HTR-8/SVneo (cell line): Measurements from ENCODE around the genes STMND1 and KIF13A.

GRCh38 chr6:17101188-17102570, at the start of gene STMND1:
STMND1 (plus strand) TSS chr6:17102050.
- RRBS, result 8% methylated on average over 18 of the region's 75 CpGs

DNA sequence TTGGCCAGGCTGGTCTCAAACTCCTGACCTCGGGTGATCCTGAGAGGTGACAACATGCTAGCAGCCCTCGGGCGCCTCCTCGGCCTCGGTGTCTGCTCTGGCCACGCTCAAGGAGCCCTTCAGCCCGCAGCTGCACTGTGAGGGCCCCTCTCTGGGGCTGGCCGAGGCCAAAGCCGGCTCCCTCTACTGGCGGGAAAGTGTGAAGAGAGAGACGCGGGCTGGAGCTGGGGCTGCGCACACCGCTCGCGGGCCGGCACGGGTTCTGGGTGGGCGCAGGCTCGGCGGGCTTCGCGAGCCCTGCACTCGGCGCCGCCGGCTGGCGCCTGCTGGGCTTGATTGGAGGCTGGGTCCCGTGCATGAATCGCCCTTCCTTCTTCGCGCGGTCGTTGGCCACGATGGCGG, 80.8 kb upstream of the RBM24 start:
- RRBS, result no CpG with 5 or more reads among the region's 36 CpGs

- RRBS, result no CpG with 5 or more reads among the region's 8 CpGs
Observed at GRCh38 chr6:17811732-17812486, 105.2 kb upstream of the NUP153 start.

DNA sequence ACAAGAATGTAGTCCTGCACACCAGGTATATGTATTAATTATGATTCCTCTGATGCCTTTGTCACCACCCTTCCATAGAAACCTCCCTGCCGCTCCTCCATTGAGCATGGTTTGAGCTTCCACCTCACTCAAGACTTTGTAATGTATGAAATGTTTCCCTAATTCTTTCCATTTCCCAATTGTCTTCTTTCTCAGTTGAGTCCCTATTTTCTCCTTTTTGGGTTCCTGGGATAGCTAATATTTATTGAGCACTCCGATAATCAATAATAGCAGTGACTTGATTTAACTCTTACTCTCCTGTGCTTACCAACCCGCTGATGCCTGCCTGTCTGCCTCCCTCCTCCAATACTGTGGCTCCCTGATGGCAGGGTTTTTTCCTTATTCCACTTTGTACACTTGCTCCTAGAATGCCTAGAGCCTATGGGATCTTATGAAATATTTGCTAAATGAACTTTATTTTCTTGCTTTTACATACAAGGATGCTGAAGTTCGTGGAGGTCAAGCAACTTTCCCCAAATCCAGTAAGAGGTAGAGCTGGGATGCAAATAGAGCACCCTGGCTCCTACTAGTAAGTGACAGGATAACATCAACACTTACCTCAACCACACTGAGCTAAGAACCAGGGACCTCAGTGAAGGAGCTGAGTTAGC, 136.8 kb downstream of the KIF13A start:
- RRBS, result no CpG with 5 or more reads among the region's 4 CpGs

GRCh38 chr6:17940434-17940848, 47.0 kb downstream of the KIF13A start:
- RRBS, result no CpG with 5 or more reads among the region's 1 CpG

DNA sequence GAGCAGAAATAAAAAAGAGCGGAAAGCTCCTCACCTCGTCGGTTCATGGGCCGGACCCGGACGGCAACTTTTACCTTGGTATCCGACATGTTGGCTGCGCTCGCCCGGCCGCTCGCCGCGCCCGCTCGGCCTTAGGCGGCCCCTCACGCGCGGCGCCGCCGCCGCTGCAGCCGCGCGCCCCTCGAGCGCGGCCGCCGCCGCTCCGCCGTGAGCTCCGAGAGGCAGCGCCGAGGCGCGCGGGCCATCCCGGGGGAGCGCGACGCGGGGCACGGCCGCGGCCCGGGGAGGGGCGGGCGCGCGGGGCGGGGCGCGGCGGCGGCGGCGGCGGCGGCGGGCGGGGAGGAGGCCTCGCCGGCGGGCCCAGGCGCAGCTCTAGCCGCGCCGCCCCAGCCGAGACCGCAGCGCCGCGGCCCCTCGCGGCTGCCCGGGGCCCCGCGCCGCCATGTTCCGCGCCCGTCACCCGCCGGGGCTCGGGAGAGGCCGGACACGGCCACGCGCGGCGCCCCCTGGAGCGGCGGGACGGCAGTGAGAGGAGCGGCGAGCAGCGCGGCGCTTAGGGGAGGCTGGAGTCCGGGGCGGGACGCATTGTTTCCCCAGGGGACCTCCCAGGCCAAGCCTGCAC, at the start of gene KIF13A:
TSS of gene KIF13A (minus strand) at position 261 of the 622 bp plus-strand sequence.
- RRBS, result under 1% methylated on average over 61 of the region's 106 CpGs

- RRBS, result no CpG with 5 or more reads among the region's 2 CpGs
Observed at GRCh38 chr6:18053510-18053848, 66.0 kb upstream of the KIF13A start.

GRCh38 chr6:18466906-18467601, 79.9 kb downstream of the RNF144B start:
- RRBS, result no CpG with 5 or more reads among the region's 3 CpGs

DNA sequence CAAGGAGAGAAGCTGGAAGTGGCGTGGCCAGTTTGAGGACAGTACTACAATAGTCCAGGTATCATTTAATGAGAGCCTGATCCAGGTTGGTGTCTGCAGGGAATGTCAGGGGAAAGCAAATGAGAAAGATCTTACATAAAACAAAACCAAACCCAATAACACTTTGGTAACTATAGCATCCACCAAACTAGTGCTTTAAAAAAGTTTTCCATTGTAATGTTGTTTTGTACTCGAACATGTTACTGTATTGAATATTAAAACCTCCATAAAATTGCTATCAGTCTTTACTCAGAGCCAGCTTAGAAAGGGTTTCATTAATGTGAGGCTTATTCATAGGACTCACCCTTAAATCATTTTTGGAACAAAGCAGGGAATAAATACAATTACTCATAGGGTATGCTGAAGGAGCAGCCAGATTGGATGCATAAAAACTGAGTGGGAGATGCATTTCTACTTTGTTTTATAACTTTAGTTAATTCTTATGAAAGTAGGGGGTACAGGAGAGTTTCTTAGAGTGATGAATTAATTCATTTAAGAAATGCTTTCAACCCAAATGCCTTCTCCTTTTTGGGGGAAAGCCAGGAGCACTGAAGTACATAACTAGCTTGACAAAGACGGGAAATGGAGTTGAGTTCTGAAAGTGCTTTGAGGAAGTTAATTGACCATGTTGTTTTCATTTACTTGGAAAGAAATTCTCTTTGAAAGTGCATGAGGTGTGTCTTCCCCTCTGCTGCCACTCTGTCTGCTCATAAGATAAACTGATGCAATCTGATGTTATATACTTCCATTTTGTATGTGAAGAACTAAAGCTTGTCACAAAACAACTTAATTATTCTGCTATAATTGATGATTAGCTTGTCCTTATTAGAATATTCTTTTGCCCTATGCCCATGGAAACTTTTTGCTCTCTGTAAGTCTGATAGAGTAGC, 90.3 kb downstream of the RNF144B start:
- RRBS, result no CpG with 5 or more reads among the region's 3 CpGs

- RRBS, result 1% methylated on average over 49 of the region's 75 CpGs
Observed at GRCh38 chr6:19804238-19805130, 32.7 kb upstream of the ID4 start.

GRCh38 chr6:20169126-20169680, 43.1 kb downstream of the MBOAT1 start:
- RRBS, result no CpG with 5 or more reads among the region's 3 CpGs

DNA sequence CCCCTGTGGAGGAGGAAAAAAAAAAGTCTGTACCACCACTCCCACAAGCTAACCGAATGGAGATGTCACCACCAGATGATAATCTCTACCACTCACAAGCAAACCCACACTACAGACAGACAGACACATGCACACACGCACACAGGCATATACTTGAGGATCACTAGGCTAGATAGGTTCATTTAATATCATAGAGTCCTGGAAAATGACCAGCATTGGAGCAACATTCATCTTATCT, 1.2 kb upstream of the MBOAT1 start:
- RRBS, result no CpG with 5 or more reads among the region's 2 CpGs

GRCh38 chr6:20455119-20456153, 53.8 kb downstream of the E2F3 start:
- RRBS, result no CpG with 5 or more reads among the region's 7 CpGs

DNA sequence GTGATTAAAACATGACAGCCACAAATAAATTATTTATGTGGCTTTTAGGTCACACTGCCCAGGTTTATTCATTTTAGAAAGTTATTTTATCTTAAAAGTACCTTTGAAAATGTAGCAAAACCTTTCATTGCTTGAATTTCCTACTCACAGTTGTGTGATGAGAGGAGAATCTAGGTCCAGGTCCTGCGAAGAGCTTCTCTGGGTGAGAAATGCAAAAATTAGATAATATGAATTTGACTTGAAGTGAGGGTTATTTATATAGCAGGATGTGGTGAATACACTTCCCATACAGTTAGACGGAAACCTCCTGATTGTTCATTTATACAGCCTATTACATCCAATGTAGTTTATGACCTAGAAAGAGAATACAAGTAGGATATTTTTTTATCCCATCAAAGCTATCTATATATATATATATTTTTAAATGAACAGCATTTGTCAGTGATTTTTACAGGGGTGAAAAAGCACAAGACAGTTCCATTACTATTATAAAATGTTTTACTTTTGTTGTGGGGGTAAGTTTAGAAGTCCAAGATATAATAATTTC, 30.6 kb downstream of the CDKAL1 start:
- RRBS, result no CpG with 5 or more reads among the region's 2 CpGs

DNA sequence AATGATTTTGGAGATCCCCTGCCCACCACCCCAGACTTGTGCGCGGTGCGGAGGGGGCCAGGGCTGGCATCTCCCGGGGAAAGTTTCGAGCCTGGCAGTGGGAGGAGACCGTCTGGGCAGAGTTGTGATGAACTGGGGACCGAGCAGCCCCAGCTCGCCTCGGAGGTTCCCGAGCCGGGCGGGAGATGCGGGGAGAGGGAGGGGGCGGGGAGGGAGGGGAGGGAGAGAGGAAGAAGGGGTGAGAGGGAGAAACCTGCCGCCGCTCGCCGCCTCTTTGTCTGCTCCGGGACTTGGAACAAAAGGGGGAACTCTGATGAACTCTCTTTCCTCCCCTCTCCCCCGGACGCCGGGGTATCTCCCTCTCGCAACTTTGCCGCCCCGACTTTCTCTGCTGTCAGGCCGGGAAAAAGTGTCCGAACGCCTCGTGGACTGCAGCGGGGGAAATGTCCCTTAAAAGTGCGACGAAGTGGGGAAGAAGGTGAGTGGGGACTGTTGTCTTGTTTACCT, 72.7 kb downstream of the SOX4 start:
- RRBS, result 48% methylated on average over 19 of the region's 32 CpGs

DNA sequence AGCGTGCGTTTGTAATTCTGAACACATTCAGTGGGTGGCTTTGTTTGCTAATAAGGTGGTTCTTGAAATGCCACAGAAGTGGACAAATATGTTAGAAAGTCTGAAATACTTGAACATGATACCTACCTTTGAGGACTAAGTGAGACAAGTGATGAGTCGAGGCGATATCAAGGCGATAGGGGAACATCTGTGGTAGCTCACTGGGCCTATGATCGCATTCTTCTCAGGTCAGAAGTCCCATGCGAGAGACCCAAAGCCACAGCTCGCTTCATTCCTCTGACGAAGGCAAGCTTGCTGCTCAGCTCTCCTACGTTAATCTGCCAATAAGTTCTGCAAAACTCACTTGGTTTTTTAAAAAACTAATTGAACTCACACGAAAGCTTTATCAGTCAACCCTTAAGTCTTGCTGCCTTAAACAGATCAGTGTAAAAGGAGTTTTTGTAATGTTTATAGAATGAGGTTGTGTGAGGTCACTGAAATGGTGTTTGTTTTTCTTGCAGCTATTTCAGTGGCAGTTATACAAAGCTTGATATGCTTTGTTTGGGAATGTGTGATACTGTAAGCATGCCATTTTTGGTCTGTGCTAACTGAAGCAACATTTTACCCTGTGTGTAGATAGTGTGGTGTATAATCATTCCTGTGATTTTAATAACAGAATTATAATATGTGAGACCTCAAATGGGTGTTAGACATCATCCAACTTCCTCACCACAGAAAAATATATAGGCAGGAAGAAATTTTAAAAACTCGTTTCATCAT, 160.1 kb downstream of the SOX4 start:
- RRBS, result no CpG with 5 or more reads among the region's 12 CpGs

GRCh38 chr6:21754757-21755267, 161.3 kb downstream of the SOX4 start:
- RRBS, result no CpG with 5 or more reads among the region's 7 CpGs

- RRBS, result no CpG with 5 or more reads among the region's 4 CpGs
Observed at GRCh38 chr6:21844907-21845527, 251.5 kb downstream of the SOX4 start.

GRCh38 chr6:22071611-22072109, 225.2 kb downstream of the PRL start:
- RRBS, result no CpG with 5 or more reads among the region's 7 CpGs

- RRBS, result no CpG with 5 or more reads among the region's 6 CpGs
Observed at GRCh38 chr6:23242658-23243098, 673.3 kb downstream of the HDGFL1 start.